Mesenchymal stem cell of adipose (primary cell): ENCODE measurements around the gene MMP17.

DNA sequence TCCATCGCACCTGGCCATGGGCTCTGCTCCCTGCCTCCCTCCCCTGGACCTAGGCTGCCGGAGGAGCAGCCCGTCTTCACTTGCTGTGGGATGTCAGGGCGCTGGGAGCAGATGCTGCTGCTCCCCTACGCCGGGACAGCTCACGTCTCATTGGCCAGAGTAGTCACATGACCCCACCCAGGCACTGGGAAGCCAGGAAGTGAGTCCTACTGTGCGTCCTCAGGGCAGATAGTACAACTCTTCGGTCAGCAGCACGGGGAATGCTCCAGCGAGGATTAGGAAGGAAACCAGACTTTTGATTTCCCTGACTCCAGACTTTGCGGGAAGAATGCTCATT lies 94.3 kb downstream of the TMEM132B start:
- CAGE, long polyA plus RNA = no peak

GRCh38 chr12:125890987-125891446 lies 704.8 kb downstream of the TMEM132B start:
- CAGE, long polyA plus RNA = no peak

DNA sequence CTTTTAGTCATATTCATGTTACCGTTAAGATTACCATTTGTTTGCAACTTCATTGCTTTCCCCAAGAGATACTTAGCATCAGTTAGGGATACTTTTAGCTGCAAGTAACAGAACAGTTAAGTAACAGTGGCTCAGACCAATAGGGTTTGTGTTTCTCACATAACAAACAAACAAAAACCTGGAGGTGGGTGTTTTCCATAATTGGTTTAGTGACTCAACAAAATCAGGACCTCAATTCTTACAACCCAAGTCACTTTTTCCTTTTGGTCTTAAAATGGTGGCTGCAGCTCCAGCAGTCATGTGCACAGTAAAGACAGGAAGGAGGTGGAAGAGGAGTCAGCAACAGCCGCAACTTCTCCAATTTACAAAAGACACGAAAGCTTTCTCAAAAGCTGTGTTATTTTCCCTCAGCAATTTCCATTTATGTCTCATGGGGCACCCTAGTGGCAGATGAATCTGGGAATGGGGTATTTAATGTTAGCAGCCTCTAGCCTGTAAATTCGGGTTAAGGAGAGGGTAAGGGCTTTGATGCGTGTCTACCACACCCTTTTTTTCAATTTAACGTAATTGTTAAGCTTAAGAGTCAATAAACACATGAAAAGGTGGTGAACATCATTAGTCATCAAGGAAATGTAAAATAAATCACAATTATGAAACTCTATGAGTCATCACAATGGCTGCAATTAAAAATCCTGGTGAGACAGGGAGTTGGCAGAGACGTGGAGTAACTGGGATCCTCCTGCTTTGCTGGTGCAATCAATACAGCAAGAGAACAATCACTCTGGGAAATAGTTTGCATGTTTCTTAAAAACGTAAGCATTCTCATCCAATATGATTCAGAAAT lies 865.3 kb downstream of the TMEM132B start:
- CAGE, long polyA plus RNA = no peak

GRCh38 chr12:126156728-126157304 lies 970.6 kb downstream of the TMEM132B start:
- CAGE, long polyA plus RNA = no peak

DNA sequence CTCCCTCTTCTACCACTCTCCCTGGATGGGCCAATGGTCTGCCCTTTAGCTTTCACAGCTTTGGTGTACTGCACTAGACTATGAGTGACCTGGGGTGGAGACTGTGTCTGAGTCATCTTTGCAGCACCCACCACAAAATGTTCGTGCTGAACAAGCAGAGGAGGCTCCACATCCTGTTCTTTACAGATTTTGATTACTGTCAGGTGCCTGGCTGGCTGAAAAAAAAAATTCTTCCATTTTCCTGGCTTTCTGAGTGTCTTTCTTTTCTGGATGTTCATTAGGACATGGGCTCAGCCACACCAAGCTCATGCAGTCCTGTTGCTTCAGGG lies 1104.0 kb upstream of the TMEM132C start:
- CAGE, long polyA plus RNA = no peak

- CAGE, long polyA plus RNA = no peak
These were observed 98.8 kb downstream of the TMEM132C start for GRCh38 chr12:128365525-128366440.

DNA sequence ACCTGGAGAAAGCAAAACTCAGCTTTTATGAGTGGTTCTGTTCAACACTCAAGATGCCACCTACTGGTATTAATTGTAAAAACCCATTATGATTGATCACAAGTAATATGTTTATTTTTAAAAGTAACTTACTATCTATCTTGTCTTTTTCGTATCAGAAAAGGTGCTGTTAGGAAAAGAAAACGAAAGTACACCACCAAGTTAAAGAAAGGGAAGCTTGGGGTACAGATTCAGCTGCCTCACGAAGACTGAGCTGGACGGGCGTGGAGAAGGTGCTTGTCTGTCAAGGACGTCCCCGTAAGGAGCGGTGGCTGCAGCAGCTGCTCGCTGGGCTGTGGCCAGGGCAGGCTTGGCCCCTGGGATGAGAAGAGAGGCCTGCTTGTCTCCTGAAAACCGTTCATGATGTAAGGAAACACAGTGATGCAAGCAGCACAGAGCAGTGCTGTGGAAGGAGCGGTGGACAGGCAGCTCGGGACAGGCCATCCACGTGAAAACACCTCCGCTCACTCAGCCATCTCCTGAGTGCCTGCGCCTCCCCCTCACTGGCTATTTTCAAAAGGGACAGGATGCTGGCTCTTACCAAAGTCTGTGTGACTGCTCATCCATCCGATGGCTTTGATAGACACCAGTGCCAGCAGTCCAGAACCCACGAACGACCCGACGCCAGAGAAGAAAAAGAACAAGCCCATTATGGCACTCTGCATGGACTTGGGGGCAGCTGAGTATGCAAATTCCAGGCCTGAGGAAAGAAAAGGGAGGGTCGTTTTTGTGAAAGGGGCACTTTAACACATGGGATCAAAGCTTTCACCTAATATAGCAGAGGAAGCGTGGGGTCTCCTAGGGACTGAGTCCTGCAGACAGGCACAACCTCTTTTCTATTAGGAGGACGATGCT lies 24.8 kb downstream of the SLC15A4 start:
- CAGE, long polyA plus RNA = no peak

- CAGE, long polyA plus RNA = no peak
These were observed 12.0 kb downstream of the SLC15A4 start for GRCh38 chr12:128811609-128812208.

DNA sequence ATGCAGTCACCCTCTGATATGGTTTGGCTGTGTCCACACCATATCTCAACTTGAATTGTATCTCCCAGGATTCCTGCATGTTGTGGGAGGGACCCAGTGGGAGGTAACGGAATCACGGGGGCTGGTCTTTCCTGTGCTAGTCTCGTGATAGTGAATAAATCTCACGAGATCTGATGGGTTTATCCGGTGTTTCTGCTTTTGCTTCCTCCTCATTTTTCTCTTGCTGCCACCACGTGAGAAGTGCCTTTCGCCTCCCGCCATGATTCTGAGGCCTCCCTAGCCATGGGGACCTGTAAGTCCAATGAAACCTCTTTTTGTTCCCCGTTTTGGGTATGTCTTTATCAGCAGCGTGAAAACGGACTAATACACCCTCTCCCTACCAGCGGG lies 256.2 kb downstream of the GLT1D1 start:
- CAGE, long polyA plus RNA = no peak

DNA sequence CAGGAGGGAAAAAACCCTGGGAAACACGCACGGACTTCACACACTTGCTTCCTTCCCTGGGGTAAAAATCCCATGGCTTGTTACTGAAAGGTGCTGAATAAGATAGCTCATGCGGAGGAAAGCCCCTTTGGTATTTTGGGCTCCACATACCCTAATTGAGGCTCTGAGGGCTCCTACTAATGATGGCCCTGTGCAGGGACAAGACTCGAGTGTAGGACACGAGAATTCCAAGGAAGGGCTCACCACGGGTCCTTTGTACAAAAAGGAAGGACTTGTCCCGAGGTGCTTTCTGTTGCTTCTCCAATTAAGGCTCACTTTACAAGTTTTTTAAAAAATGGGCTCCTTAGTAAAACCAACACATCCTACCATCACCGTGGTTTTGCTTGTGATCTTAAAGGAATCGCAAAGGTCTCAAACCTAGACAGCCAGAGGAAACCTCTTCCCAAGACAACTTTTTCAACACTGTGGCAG lies 1.0 kb upstream of the RIMBP2 start:
- CAGE, long polyA plus RNA = no peak

DNA sequence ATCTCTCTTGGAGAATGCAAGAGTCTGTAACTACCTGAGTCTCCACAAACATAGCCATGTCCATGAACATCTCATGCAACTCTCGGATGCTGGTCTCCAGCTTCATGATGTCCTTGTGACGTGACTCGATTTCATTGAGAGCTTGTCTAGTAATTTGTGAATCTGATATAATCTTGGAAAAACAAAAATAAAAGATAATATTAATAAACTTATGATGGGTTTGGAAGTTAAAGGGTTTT lies 38.0 kb downstream of the STX2 start:
- CAGE, long polyA plus RNA = no peak

GRCh38 chr12:130801358-130801865 lies 37.6 kb downstream of the STX2 start:
- CAGE, long polyA plus RNA = no peak

- CAGE, long polyA plus RNA = no peak
These were observed 41.4 kb downstream of the ADGRD1 start for GRCh38 chr12:130994935-130995694.

DNA sequence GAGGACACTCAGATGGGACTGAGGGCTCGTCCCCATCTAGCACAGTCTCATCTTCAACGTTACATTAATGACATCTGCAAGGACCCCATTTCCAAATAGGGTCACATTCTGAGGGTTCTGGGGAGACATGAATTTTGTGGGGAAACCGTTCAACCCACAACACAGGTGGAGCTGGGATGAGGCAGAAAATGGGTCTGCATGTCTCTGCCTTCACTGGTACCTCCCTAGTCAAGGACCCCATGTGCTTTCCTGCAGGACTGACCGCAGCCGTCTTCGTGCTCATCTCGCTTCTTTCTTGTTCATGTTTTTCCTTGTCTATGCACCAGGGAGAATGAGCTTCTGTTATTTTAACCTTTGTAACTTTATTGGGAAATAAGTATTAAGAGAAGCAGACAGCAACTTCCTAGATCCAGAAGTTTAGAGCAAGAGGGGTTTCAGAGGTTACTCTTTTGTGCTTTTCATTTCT lies 104.0 kb downstream of the ADGRD1 start:
- CAGE, long polyA plus RNA = no peak

GRCh38 chr12:131661217-131661642 lies 49.7 kb upstream of the SFSWAP start:
- CAGE, long polyA plus RNA = no peak

DNA sequence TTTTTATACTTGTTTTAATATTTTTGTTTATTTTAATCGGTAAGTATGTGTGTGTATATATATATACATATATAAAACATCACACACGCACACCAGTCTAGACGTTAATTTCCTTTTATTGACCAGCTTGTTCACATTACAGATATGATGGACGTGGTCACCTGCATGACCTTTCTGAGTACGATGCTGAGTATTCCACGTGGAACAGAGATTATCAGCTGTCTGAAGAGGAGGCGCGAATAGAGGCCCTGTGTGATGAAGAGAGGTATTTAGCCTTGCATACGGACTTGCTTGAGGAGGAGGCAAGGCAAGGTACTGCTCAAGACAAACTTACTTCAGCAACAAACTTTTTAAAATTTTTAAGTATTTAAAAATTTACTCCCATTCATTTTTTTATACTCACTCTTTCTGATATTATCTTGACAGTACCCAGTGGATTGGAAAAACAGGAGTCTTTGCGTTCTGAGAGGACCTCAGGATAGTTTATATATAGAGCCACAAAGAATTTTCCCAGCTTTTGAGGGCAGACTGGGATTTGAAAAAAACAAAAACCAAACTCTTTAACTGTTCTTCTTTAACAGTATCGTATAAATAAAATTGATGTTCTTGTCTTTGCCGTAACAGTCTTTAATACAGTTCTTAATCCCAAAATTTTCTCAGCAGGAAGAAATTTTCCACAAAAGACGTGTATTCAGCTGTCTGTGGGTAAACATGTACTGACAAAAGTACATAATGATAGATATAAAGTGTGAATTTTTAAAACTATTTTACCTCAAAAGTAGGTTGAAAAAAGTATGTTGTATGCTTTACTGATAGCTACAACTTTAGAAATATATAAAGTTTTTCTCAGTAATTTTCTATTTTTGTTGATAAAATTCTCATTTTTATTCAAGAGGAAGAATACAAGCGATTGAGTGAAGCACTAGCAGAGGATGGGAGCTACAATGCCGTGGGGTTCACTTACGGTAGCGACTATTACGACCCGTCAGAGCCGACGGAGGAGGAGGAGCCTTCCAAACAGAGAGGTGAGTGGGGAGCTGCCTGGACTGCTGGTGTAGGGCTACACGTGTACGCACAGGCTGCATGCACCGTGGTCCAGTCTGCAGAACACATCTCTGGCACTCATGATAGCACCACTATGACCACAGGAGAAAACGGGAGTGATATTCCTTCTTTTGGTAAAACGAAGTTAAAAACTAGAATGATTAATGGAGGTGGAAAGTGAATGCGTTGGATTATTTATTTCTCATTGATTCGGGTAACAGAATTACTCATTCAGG lies 3.5 kb downstream of the SFSWAP start:
- CAGE, long polyA plus RNA = no peak

- CAGE, long polyA plus RNA = no peak
These were observed 35.0 kb downstream of the SFSWAP start for GRCh38 chr12:131745745-131746407.

DNA sequence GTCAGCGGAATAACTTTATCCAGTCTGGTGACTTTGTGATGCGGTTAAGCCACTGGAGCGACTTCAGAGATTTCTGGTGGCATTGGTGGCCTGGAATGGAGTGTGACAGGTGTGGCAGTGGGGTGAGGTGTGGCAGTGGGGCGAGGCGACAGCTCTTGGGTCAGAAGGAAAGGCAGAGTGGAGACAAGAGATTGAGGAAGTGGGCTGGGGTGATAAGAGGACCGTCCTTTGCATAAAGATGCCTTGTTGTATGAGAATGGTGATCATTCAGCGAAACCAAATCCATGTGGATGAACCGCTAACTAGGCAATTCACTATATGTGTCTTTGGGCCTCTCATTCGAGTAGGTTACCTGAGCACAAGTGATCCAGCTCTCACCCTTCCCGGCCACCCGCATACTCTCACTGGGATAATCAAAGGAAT lies 46.6 kb downstream of the SFSWAP start:
- CAGE, long polyA plus RNA = no peak

GRCh38 chr12:131757865-131758419 lies 47.1 kb downstream of the SFSWAP start:
- CAGE, long polyA plus RNA = no peak

DNA sequence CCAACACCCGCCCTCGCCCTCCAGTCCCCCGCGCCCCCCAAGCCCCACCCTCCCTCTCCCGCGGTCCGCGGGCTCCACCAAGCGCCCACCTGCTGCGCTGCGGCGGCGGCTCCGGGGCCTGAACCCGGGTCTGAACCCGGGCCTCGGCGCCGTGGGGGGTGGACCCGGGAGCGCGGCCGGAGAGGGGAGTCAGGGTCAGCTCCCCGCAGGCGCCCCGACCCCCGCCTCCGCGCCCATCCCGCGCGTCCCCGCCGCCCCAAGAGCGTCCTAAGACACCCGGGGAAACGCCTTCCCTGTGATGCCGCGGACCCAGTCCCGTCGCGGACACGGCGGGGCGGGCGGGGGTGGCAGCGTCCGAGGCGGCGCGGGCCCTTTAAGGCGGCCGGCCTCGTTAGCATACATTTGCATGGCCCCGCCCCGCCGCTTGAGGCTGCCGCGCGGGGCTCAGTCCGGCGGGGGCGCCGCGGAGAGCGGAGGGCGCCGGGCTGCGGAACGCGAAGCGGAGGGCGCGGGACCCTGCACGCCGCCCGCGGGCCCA lies at the start of gene MMP17:
MMP17 (plus strand) TSS at position 447 of the 538 bp plus-strand sequence.
- CAGE, long polyA plus RNA = no peak